GM19240 (cell line): ENCODE data around the genes ASDURF and NAB1.

DNA sequence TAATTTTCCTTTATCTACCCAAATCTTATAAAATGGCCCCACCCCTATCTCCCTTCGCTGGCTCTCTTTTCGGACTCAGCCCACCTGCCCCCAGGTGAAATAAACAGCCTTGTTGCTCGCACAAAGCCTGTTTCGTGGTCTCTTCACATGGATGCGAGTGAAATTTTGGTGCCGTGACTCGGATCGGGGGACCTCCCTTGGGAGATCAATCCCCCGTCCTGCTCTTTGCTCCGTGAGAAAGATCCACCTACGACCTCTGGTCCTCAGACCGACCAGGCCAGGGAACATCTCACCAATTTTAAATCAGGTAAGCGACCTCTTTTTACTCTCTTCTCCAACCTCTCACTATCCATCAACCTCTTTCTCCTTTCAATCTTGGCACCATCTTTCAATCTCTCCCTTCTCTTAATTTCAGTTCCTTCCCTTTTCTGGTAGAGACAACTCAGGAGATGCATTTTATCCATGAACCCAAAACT lies 257.9 kb upstream of the GULP1 start:
- RRBS: no CpG with 5 or more reads among the region's 13 CpGs

- RRBS: no CpG with 5 or more reads among the region's 30 CpGs
Measured at GRCh38 chr2:188123283-188123982, 168.2 kb upstream of the GULP1 start.

DNA sequence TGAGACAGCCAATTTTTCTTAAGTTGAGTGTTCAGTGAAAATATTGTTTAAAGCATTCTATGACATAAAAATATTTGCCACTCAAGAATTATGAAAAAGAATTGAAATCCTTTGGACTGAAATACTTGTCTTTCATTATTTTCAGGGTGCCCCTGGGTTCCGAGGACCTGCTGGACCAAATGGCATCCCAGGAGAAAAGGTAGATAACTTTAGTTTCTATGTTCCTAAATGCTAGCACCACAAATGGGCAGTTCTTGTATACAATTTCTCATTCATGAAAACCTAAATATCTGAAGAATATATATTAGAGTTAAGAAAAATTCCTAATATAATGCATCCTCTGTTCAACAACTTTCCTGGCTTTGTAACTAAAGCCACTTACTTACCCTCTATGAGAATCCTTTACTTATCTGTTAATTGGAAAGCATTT lies 20.7 kb downstream of the COL3A1 start:
- RRBS: no CpG with 5 or more reads among the region's 1 CpG

DNA sequence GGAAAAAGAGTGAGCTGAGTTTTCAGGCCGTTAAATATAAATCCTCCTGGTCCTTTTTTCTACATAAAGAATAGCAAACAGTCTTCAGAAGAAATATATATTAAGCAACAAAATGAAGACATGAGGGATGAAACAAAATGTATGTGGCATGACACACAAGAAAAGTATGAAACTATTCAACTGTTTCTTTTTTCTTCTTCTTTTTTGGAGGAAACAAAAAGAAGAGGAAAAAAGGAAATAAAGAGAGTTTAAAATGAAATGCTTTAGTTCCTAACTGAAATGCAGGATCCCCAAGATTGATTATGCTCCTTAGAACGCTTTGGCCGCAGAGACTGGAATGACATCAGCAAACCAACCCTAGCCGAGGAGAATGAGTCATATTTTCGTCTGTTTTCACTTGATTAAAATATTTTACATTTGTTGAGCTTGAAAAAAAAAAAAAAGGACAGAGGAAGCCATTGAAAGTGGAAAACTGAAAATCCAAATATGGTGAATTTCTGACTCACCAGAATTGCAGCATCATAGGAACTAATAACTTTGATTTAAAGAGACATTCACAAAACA lies 30.5 kb upstream of the COL5A2 start:
- RRBS: no CpG with 5 or more reads among the region's 5 CpGs

DNA sequence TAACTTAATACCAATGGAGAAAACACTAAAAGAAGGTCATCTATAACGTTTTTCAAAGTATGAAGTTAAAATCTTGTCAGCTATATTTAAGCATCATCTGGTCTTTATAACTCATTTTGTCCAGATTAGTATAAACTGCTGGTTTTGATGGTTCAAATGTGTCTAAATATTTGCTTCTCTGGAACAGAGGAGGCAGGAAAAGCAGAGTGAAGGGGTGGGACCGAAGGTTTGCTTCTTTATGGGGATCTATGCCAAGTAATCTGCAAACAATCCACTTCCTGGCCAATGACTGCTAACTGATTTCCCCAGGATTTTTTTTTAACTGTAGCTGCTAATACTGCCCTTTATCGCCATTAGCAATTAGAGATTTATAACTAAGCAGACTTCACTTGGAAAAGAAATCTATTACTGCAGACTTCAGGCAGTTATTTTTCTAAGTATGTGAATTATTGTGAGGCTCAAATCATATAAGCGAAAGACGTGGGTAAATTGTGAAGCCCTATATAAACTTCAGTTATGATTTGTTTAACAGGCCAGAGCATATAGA lies 31.2 kb upstream of the COL5A2 start:
- RRBS: no CpG with 5 or more reads among the region's 5 CpGs

GRCh38 chr2:189661121-189661915 lies at the start of gene ASDURF:
Gene ASDURF (plus strand): TSS chr2:189661459.
- RRBS: no CpG with 5 or more reads among the region's 46 CpGs

DNA sequence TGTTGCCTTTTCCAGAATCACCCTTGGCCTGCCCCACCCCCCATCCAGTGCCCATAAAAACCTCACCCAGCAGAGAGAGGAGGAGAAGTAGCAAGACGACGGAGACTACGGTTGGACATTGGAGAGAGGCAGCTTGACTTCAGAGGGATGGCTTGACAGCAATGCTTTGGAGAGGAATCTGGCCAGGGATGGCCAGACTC lies 40.9 kb downstream of the C2orf88 start:
- RRBS: no CpG with 5 or more reads among the region's 3 CpGs

DNA sequence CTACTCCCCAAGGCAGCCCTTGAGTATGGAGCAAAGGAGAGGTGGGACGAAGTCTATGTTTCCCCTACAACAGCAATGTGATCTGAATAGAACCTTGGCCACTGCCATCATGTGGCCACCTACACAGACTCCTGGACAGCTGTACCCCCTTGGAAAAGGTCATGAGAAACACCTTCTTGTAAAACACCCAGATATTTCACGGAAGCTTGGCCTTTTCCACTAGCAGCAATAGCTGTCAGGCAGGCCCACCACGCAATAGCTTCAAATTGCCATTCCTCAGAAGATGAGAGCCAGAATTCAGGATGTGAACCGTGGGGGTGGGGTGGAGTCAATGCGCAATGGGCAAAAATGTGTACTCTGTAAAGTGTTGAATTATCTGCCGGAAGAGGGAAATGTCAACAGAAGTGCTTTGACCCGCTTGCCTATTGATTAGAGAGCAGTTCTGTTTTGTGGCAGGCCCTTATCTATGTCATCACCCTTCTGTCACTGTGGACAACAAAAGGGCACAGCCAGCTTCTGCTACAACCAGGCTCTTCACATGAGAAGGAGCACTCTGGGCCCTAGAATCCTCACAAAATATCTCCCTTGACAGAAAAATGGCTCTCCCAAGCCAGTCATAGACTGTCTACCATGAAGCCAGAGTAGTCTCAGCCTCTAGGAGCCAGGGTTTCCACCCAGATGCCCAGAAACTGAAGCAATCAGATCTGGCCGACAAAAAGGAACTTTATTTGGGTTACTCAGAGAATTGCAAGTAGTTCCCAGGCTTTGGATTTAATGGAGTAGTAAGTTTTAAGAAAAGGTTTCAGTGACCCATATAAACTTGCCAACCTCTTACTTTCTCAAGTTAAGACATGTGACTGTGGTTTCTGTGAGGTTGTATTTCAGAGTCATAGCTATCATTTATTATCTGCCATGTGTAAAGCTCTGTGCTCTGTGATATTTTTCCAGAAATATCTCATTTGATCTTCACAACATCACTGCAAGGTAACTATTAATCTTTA lies 9.6 kb downstream of the INPP1 start:
- RRBS: no CpG with 5 or more reads among the region's 8 CpGs

DNA sequence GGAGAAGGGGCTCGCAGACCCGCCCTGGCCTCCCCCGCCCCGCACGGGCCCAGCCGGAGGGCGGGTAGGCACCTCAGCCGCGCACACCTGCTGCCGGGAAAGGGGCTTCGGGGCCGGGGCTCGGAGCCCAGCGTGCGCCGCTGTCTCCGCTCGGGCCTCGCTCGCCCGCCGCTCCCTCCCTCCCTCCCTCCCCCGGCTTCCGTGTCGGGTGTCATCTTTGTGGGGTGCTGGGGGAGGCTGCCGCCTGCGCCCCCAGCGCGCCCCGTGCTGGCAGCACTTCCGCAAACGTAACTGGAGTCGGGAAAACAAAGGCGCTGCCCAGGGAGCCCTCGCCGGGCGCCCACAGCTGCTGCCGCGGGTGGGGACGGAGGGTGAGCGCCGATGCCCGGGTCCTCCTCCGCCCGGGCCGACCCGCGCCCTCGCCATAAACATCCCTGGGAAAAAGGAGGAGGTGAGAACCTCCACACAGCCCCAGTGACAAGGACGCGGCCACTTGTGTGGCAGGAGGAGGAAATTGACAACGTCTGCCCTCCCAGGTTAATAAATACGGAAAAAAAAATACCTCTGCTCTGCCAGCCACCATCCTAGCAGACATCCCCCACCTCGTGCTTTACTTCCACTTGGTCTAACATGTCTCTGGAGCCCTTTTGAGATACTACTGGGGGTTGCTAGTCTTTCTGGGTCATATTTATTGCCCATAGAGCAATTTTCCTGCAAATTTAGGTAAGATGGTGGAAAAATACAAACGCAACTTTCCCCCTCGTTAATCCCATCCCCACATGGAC lies 561 bp downstream of the MFSD6 start:
- RRBS: 3% methylated on average over 28 of the region's 56 CpGs

DNA sequence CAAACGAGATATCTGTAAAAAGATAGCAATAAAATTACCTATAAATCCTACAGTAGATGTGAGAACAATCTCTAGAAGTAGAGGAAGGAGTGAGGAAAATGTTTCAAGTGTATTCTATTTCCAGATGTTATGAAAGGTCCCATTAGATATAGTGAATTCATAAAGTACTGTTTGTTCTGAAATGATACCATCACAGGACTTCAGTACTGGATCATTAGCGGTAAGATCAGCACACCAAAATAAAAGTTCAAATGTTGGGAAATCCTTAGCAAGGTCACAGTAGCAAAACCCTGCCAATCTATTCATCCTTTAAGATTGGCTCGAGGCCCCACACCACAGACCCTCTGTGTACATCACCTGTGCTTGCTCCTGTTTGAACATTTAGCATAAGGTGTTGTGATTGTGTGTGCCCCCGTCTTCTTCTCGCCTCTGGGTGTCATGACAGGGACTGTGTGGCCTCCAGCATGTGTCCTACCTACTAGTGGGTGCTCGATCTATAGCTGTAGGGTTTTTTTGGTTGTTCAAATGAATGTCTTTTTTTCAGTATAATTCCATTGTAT lies 9.0 kb downstream of the MFSD6 start:
- RRBS: no CpG with 5 or more reads among the region's 6 CpGs

- RRBS: no CpG with 5 or more reads among the region's 6 CpGs
Measured at GRCh38 chr2:190488541-190489027, 45.9 kb downstream of the NEMP2 start.

DNA sequence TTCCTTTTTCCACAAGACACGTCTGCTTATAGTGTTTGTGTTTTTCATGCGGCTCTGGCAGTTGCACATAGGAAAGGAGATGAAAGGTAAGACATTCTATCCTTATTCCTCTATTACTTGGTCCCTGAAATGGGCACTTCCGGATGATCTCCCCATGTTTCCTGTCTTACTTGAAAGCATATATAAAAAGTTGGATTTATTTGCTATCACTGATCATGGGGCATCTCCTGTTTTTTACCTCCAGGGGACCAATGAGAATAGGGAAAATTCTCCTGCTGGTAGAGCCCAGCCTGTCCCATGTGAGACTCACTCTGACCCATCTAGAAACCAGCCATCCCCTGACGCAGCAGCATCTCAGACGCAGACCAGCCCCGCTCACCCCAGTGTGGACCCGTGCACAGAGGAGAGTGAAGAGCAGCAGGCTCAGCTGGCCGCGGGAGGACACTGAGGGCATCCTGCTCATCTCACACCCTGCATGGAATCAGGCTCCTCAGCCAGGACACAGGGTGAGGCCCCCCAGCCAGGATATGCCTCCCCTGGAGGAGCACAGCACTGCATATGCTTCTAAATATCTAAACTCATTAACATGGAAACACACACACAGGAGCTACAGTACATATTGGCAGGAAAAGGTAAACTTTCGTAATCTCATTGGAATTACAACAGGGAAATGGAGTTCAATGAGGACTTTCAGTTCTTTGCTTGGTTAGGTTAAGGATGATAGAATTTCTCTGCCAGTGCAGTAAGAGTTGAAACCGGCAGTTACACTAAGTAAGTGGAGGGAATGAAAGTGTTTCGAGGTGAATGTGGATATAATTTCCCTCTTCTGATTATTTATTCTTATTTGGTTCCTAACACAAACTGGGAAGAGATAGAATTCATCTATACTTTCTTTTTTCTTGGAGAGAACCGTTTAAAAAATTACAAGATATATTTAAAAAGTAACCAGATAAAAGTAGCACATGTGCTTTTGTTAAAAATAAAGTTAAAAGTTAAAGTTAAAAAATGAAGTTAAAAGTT lies 34.4 kb downstream of the NEMP2 start:
- RRBS: no CpG with 5 or more reads among the region's 13 CpGs

GRCh38 chr2:190504905-190505335 lies 29.6 kb downstream of the NEMP2 start:
- RRBS: no CpG with 5 or more reads among the region's 3 CpGs

- RRBS: no CpG with 5 or more reads among the region's 11 CpGs
Measured at GRCh38 chr2:190608035-190608423, 40.9 kb upstream of the NAB1 start.

DNA sequence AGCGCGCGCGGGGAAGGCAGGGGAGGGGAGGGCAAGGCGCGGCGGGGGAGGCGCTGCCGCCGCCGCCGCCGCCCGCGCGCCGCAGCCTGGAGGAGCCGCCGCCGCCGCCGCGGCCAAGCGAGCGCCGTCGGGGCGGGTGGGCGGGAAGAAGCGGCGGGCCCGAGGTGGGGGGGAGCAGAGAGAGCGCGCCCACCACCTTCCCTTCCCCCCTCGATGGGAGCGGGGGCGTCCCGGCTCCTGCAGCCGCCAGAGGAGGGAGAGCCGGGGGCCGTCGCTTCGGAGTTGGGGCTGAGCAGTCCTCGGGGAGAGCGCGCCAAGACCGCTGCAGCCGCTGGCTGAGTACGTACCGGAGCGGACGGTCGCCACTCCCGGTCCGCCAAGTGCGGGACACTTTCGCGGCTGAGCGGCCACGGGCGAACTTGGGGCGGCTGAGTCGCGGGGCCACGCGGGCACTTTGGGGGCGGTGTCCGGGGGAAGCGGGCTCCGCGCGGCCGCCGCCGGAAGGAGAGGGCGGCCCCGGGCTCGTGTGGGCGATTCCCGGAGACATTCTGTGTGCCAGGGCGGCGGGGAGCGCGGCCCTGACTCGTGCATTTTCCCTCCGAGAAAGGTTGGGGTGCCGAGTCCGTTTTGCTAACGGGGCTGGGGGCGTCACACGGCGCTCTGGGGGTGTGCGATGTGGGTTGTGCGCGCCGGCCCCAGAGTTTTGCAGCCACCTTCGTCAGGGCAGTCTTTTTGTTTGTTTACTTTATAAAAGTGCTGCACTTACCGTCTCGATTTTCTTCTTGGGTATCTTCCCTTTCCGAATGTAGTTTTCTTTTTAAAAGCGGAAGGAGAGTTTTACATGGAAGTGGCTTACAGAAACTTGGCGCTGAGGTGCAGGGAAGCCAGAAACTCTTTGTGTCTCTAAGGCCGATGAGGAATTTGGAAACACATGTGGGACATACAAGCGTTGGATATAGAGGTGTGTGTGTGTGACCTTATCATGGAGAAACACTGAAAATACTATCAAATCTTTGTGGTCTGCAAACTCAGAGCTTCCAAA lies at the start of gene NAB1:
Gene NAB1, plus strand, starts transcription at position 62 of the 1,042 bp plus-strand sequence.
- RRBS: 2% methylated on average over 19 of the region's 104 CpGs

GRCh38 chr2:190655002-190655452 lies 6.1 kb downstream of the NAB1 start:
- RRBS: no CpG with 5 or more reads among the region's 1 CpG

GRCh38 chr2:190845693-190846008 lies 35.0 kb upstream of the GLS start:
- RRBS: no CpG with 5 or more reads among the region's 2 CpGs

- RRBS: no CpG with 5 or more reads among the region's 4 CpGs
Measured at GRCh38 chr2:190915498-190916397, 35.1 kb downstream of the GLS start.

- RRBS: no CpG with 5 or more reads among the region's 8 CpGs
Measured at GRCh38 chr2:190964729-190965372, 49.1 kb downstream of the STAT1 start.

DNA sequence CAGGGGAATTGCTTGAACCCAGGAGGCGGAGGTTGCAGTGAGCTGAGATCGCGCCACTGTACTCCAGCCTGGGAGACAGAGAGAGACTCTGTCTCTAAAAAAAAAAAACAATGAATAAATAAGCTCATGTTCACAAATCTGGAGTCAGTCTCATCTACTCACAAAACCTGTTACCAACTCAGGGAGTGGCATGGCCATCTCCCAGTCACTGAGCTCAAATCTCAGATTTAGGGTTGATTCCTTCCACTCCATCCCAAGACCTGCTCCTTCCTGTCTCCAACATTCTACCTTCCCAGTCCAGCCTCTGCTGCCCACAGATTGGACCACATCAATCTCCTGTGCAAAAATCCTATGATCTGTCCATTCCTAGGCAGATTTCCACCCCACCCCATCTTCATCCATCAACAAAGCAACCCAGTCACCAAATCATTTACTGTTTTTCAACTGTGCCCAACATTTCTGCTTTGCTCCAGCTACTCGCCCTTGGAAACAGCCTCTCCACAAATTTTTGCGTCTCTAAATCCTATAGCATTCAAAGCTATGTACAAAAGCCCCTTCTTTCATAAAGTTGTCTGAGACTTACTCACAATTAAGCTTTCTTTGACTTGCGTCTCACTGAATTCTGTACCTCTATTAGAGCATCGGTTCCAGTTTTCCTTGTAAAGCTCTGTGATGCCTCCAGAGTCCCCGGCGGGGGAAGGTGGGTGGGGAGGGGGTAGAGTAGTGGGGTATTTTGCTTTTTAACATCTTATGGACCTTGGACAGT lies 1.5 kb downstream of the STAT1 start:
- RRBS: no CpG with 5 or more reads among the region's 9 CpGs